Heart (tissue), 3 donors: ENCODE data around the genes LAMA4 and HDAC2.

GRCh38 chr6:111654941-111655470 lies 49.3 kb upstream of the TRAF3IP2 start:
- RAMPAGE, long total RNA, 2 experiments = no peak in any of the 2 experiments

DNA sequence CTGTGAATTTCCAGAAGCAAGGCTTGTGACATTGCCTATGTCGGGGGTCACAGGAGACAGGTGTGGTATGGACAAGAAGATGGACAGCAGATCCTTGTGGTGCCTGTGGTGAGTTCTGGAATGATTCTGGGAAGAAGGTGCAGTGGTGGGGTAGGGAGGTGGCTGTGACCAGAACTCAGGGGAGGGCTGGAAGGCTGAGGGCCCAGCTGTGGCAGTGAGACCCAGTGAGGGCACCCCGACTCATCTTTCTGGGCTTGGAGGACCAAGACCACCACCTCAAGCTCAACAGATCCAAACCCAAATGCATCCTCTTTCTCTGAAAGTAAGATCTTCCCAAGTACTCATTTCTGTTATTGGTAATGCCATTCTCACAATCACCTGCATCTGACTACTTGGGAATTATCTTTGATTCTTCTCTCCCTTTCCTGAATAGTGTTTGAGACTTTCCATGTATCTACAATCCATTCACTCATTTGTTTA lies 84.5 kb upstream of the TRAF3IP2 start:
- RAMPAGE, long total RNA, 2 experiments = no peak in any of the 2 experiments

DNA sequence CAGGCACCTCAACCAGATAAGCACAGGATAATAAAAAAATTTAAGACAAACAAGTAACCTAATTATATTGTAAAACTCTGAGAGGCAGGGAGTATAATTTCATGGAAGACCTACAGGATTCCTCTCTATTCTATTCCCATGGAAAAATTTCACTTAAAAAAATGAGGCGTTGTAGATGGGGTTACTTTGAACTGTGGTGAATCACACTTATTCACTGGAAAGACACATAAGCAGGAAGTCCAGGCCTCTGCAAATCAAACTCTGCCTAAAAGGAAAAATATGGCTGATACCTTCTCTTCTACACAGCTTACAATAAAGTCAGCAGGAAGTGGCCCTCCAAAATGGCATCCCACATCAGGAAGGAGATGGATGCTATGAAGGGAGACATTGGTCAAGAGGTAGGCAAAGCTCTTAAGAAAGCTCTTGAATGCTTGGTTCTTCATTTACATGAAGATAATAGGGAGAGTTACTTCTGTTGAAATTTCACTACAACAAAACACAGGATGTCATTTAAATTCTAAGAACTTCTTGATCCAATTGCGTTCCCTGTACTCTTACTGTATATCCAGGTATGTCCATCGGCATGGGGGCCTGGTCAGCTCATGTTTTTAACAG lies 115.9 kb downstream of the FYN start:
- RAMPAGE, long total RNA, 2 experiments = no peak in any of the 2 experiments

DNA sequence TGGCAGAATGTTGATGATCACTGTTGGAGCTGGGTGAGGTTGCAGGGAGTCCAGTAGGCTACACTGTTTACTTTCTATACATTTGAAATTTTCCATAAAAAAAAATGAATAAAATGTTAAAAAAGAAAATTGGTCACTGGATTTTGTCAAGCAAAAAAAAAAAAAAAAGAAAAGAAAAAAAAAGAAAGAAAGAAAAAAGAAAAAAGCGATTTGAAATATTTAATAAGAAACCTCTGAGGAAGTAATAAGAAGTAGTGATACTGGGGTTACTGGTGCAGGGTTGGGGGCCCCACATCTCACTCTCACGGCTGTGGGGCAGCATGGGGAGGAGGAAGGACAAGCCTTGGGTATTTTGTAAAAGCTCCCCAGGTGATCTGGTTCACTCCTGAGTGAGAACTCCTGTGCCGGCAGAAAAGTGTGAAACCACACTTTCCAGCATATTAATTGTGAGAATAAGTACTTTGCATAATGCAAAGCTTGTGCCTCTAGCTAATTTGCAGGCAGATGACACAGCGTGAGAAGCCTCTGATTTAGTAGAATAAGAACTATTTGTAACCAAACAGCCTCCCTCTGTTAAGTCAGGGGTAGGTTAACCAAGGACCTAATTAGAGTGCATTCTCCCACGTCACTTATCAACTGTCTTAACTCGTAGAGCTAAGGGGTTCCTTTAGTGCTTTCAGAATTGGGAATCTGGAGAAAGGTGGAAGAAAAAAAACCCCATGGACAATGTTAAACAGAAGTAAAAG lies 109.0 kb downstream of the FYN start:
- RAMPAGE, long total RNA, 2 experiments = no peak in any of the 2 experiments

- RAMPAGE, long total RNA, 2 experiments = no peak in any of the 2 experiments
Measured at GRCh38 chr6:111780331-111780752, 92.9 kb downstream of the FYN start.

GRCh38 chr6:111785280-111785596 lies 88.0 kb downstream of the FYN start:
- RAMPAGE, long total RNA, 2 experiments = no peak in any of the 2 experiments

GRCh38 chr6:111794841-111795285 lies 78.4 kb downstream of the FYN start:
- RAMPAGE, long total RNA, 2 experiments = no peak in any of the 2 experiments

DNA sequence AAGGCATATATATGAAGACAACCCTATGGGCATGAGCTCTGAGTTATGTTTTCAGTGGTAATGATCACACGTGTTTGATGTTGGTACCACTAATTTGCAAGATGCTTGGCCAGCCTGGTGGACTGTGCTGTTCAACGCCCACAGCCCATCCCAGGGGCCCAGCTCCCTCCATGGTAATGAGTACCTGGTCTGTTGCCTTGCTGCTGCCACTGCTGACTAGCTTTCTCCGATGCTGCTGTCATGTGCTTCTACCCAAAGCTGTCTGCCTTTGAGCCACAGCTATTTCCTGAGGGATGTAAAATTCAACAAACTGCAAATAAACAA lies 54.9 kb downstream of the FYN start:
- RAMPAGE, long total RNA, 2 experiments = no peak in any of the 2 experiments

DNA sequence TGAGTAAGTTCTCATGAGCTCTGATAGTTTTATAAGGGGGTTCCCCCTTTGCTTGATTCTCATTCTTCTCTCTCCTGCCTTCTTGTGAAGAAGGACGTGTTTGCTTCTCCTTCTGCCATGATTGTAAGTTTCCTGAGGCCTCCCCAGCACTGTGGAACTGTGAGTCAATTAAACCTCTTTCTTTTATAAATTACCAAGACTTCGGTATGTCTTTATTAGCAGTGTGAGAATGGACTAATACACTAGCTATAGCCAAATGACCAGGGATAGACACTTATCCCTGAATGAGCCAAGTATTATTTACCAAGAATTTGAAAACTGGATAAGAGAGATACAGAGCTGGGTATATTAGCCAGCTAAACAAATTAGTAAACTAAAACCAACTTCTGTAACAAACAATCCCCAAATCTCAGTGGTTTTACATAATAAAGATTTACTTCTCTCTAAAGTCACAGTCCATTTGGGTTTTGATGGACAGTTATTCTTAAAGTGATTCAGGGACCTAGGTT lies 7.6 kb upstream of the FYN start:
- RAMPAGE, long total RNA, 2 experiments = no peak in any of the 2 experiments

- RAMPAGE, long total RNA, 2 experiments = no peak in any of the 2 experiments
Measured at GRCh38 chr6:111989761-111990232, 64.1 kb upstream of the CCN6 start.

GRCh38 chr6:111996944-111997532 lies 56.9 kb upstream of the CCN6 start:
- RAMPAGE, long total RNA, 2 experiments = no peak in any of the 2 experiments

DNA sequence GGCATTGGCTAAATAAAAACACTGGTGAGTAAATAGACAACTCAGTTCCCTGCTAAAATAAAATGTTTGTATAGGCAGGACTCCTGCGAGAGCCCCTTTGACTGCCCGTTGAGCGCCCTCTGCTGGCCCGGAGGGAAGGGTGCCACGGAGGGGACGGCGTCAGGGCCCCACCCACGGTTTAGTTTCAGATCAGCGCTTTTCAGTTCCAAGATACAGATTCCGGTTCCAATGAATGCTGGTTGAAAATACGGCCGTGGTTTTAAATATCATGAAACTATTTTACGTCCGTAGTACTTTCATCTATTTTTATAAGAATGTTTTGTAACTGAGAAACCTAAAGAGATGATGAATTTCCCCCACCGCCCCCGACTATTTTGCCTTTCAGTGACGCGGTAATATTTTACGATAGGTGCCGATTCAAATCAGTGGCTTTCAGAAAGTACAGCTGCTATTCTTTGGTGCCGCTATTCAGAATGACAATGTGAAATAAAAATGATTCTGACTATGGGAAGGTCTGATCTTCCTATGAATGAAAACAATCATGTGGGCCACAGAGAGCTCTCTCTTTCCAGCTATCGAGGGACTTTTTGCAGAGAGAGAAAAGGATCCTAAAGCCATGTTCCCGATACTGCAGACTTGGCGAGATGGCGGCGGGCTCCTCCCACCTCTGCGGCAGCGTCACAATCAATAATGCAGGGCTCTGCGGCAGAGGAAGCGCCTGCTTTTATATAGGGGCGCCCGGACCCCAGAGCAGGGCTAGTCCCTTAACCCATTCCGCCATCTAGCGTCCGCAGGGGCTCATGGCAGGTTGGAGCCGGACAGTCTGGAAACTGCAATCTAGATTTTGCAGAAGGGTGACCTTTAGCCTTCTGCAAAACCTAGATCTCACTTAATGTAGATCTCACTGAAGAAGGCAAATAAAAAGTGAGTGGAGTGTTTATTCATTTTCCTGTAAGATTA lies 10.6 kb upstream of the CCN6 start:
- RAMPAGE, long total RNA, 2 experiments = no peak in any of the 2 experiments

- RAMPAGE, long total RNA, 2 experiments = no peak in any of the 2 experiments
Measured at GRCh38 chr6:112086435-112086972, 778 bp downstream of the TUBE1 start.

GRCh38 chr6:112131414-112131988 lies 44.1 kb downstream of the FAM229B start:
- RAMPAGE, long total RNA, 2 experiments = no peak in any of the 2 experiments

DNA sequence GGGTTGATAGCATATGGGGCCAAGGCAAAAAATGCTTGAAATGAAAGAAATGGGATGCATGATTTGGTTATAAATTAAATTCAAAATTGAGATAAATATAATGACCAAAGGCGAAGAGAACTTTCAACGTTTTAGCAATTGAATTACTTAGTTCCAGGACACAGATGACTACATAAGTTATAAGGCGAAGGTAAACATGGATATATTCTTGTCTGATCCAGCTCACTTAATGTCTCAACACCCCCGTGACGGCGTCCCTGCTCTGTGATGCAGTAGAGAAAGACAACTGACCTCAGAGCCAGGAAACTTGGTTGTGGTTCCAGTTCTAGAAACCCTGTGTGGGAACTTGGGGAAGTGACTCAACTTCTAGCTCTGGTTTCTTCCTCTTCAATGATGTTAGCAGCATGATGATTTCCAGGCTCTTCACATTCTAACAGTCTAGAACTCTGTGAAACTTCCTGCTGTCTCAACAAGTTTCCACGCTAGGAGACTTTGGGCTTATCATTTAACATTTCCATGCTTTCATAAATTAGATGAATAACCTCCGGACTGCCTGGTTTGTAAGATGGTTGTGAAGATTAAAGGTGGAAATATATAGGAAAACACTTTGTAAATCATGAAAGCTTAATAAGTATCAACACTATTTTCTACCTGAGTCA lies 18.4 kb downstream of the LAMA4 start:
- RAMPAGE, long total RNA, 2 experiments = no peak in any of the 2 experiments

- RAMPAGE, long total RNA, 2 experiments = start-site peak on the minus strand in 2 of 2 experiments, at chr6:112254048-112254724 at its widest, 952 to 1,619 reads per replicate
Measured at GRCh38 chr6:112253868-112254935, at the start of gene LAMA4. Gene LAMA4 (minus strand): TSS chr6:112254567.

GRCh38 chr6:112689419-112689970 lies 342.4 kb downstream of the RFPL4B start:
- RAMPAGE, long total RNA, 2 experiments = no peak in any of the 2 experiments

DNA sequence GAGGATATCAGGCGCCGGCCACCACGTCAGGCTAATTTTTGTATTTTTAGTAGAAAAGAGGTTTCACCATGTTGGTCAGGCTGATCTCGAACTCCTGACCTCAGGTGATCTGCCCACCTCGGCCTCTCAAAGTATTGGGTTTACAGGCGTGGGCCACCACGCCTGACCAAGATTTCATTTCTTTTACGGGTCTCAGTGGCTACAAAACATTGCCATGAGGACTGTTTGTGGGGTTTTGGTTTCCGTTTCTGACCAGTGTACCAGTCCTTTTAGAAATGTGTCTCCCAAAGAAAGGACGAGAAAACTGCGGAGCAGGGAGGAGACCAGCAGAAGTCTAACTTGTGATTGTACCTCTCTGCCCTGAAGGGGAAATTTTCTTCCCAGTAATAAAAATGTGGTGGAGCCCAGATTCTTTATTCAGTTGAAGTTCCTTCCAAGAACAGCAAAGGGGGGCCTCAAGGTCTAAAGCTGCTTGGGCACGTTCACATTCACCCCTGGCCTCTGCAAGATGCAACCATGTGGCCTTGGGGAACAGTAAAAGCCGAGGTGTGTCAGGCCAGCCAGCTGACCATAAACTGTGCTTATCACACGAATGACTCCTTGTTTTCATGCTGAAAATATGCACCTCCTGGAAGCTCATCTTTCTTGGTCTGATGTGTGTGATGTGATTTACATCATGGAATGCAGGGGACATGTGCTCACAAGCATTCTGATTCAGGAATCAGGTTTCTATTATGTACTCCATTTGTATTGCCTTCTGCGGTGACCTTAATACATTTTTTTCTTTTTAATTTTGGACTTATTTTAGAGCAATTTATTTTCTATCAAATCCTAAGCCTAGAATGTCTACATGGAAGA lies 211.7 kb upstream of the MARCKS start:
- RAMPAGE, long total RNA, 2 experiments = no peak in any of the 2 experiments

DNA sequence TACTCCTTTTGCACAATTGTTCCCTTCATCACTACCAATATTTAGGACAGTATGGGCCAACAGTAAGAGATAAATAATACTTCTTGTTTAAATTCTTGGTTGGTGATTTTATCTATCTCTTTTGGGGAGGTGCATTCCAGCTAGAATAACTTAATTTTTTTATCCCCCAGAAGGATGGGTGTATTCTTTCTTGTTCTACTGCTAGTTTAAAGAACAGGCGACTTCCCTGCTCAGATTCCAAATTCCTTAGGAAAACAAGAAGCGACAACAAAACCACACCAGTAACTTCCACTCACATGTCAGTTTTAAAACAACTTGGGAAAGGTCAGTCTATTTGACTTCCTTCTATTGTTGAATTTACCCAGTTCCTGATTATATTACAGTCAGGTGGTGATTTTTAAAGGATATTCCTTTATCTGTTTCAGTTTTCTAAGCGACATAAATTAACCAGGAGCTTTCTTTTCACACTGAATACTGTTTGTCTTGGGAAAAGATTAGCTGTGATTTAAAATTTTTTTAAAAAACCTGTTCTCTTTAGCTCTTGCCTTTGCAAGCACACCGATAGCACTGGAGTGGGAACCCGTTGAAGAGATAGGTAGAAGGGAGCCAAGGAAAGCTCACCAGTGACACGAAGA lies 22.0 kb downstream of the MARCKS start:
- RAMPAGE, long total RNA, 2 experiments = no peak in any of the 2 experiments

- RAMPAGE, long total RNA, 2 experiments = start-site peak on the minus strand in 2 of 2 experiments, at chr6:113971100-113971151 at its widest, 165 to 1,330 reads per replicate
Measured at GRCh38 chr6:113970748-113971739, at the start of gene HDAC2. Gene HDAC2 (minus strand): TSS chr6:113971148.